Endothelial cell of umbilical vein (primary cell): ENCODE data around the gene GPR31.

GRCh38 chr6:166410339-166411062 lies 27.8 kb upstream of the MPC1 start:
- PRO-cap: no peak
CAGE:
- cytosol, long polyA minus RNA: no peak
- cytosol, long polyA plus RNA: no peak
- long polyA plus RNA: no peak
- nucleus, long polyA minus RNA: no peak
- nucleus, long polyA plus RNA: no peak

DNA sequence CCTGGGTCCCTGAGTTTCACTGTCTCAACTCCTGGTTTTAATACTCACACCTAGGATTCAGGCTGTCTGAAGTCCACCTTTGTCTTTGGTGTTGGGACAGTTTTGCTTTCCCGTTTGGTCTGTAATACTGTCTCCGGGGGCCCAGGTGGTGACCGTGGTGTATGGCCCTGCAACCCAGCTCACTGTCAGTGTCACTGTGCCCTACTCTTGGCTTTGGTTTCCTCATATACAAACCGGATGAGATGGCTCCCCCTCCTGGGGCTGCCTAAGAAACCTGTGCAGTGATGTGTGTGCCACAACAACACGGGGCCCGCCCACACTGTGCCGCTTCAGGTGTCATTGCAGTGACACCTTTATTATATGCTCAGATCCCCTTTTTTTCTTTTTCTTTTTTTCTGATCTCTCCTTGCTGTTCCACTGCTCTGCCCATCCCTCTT lies 74.0 kb downstream of the RAMACL start:
- PRO-cap: no peak
CAGE:
- cytosol, long polyA minus RNA: no peak
- cytosol, long polyA plus RNA: no peak
- long polyA plus RNA: no peak
- nucleus, long polyA minus RNA: no peak
- nucleus, long polyA plus RNA: no peak

DNA sequence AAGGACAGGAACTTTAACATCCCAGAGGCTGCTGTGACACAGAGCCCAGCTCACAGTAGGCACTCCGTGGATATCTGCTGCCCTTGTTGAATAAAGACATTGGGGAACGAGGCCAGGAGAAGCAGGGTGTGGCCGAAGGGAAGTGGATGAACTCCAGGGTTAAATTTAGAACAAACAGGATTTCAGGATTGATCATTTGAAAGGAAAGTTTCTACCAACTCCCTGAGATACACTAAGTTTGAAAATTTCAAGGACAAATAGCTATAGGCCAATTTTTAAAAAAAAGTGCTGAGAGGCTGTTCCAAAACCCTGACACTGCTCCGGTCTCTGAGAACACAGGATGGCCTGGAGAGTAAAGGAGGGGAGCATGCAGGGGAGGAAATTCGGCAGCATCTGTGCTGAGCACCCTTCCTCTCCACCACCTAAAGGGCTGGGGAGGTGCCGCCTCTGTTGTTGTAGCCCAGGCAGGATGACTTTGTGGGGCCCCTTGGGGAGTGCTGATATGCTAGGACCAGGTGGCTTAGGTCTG lies 9.6 kb upstream of the RPS6KA2 start:
- PRO-cap: no peak
CAGE:
- cytosol, long polyA minus RNA: no peak
- cytosol, long polyA plus RNA: no peak
- long polyA plus RNA: no peak
- nucleus, long polyA minus RNA: no peak
- nucleus, long polyA plus RNA: no peak

DNA sequence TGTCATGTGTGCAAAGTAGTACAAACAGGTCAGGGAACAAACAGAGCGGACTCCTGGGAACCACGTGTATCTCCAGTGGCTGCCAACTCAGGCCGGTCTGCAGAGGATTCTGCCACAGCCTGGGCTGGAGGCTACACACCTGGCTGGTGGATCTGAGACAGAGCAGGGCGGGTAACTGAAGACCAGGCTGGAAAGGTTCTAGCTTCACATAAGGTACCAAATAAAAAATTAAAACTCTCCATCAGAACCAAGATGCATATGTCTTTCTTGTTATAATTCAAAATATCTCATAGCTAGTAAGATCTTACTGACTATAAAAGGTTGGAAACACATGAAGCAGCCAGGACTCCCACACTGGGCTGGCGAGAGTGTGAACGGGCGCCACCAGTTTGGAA lies 28.4 kb upstream of the RPS6KA2 start:
- PRO-cap: no peak
CAGE:
- cytosol, long polyA minus RNA: no peak
- cytosol, long polyA plus RNA: no peak
- long polyA plus RNA: no peak
- nucleus, long polyA minus RNA: no peak
- nucleus, long polyA plus RNA: no peak

- PRO-cap: no peak
CAGE:
- cytosol, long polyA minus RNA: no peak
- cytosol, long polyA plus RNA: no peak
- long polyA plus RNA: no peak
- nucleus, long polyA minus RNA: no peak
- nucleus, long polyA plus RNA: no peak
Measured at GRCh38 chr6:166675766-166676312, 48.8 kb upstream of the RPS6KA2 start.

DNA sequence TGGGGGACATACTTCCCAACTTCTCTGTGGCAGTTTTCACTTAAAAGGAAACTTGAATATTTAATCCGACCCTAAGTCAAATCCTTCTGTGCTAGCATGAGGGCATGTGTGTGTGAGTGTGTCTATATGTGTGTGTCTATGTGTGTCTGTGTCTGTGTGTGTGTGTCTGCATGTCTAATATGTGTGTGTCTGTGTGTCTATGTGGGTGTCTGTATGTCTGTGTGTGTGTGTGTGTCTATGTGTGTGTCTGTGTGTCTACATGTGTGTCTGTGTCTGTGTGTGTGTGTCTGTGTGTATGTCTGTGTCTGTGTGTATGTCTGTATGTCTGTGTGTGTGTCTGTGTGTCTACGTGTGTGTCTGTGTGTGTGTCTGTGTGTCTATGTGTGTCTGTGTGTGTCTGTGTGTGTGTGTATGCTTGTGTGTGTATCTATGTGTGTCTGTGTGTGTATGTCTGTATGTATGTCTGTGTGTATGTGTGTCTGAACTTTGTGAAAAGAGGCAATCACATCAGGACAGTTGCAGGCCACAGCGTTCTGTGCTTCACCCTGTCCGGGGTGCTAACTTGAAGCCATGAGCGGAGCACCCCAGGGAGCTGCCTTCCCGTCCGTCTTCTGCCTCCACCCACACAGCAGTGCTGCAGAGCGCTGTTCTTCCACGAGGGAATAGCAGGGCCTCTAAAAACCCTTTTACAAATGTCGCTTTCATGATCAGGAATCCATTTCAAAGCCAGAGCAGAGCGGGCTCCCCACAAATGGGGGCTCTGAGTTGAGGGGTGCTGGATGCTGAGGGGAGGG lies 131.7 kb downstream of the RNASET2 start:
- PRO-cap: no peak
CAGE:
- cytosol, long polyA minus RNA: no peak
- cytosol, long polyA plus RNA: no peak
- long polyA plus RNA: no peak
- nucleus, long polyA minus RNA: no peak
- nucleus, long polyA plus RNA: no peak

DNA sequence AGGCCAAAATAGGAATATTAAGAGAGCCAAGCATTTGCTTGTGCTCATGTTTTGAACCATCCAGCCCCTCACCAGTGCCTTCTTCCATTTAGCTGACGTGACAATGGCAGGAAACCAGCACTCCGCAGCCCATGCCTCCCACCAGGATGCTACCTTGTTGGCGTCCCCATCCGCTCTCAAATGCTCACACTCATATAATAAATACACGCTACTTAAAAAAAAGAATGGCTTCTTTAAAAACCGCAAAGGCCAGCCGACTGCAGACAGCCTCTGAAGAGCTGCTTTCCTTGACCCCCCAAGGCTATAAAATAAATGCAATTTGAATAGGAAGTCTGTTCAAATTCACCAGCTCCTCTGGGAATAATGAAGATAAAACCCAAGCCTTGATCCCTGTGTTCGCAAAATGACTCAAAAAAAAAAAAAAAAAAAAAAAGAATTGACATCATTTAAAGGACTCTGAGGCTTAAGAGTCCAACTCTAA lies 29.0 kb downstream of the RNASET2 start:
- PRO-cap: no peak
CAGE:
- cytosol, long polyA minus RNA: no peak
- cytosol, long polyA plus RNA: no peak
- long polyA plus RNA: no peak
- nucleus, long polyA minus RNA: no peak
- nucleus, long polyA plus RNA: no peak

DNA sequence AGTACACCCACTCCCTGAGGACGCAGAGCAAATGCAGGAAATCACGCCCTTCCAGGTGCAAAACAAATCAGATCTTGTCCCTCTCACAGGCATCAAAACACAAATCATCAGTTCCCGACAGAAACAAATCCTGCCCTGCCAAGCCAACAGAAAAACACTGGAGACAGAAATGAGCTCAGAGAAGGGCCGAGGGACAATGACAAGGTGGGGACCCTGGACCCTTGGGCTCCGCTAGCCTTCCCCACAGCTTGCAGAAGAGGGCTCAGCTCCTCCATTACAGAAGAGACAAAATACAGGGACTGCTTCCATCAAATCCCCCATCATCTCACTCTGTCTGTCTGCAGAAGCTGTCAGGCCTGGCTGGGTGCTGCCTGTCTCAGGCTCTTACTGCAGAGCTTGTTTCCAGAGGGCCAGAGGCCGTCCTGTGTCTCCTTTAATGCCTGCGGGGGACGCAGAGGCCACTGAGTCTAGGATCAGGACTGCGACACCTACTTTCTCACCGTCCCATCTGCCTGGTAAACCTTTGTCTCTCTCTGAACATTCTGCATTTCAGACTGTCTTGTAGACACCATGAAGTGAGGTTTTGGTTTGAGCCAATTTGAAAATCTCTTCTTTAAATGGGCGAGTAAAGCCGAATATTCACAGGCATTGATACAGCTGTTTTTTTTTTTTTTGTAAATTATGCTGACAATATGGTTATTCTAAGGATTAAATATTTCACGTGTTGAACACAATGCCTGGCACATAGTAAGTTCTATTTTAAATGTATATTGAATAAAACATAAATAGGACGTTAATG lies 28.4 kb downstream of the RNASET2 start:
- PRO-cap: no peak
CAGE:
- cytosol, long polyA minus RNA: no peak
- cytosol, long polyA plus RNA: no peak
- long polyA plus RNA: no peak
- nucleus, long polyA minus RNA: no peak
- nucleus, long polyA plus RNA: no peak

- PRO-cap: no peak
CAGE:
- cytosol, long polyA minus RNA: no peak
- cytosol, long polyA plus RNA: no peak
- long polyA plus RNA: no peak
- nucleus, long polyA minus RNA: no peak
- nucleus, long polyA plus RNA: no peak
Measured at GRCh38 chr6:166994892-166995641, 4.1 kb upstream of the CEP43 start.

DNA sequence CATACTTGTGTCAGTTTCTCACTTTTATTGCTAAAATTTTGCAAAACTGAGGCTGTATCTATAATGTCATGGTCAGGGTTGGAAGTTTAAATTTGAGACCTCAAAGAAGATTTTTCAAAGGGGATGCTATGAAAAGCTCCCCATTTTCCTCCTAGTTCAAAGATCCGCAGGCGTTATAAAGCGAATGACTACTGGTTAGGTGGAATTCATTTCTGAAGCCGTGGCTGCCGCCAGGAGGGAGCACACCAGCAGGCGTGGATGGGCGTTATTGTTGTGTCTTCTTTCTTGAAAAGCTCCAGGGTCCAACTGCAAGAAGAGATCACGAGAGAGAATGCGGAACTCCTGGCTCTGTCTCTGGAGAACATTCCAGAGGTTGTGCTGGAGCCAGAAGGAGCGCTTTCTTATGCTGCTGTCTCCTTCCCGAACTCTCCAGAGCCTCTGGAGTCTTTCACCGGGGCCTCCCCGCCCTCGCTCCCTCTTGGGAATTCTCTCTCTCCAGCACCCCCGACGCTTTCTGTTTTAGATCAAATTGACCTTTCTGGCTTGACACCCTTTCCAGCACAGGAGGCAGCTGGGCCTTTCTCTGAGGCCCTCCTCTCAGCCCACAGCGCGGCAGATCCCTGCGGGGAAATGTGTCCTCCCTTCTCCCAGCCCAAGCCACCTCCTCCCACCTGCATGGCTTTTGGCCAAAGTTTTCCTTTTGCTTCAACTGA lies 6.9 kb upstream of the CCR6 start:
- PRO-cap: no peak
CAGE:
- cytosol, long polyA minus RNA: no peak
- cytosol, long polyA plus RNA: no peak
- long polyA plus RNA: no peak
- nucleus, long polyA minus RNA: no peak
- nucleus, long polyA plus RNA: no peak

DNA sequence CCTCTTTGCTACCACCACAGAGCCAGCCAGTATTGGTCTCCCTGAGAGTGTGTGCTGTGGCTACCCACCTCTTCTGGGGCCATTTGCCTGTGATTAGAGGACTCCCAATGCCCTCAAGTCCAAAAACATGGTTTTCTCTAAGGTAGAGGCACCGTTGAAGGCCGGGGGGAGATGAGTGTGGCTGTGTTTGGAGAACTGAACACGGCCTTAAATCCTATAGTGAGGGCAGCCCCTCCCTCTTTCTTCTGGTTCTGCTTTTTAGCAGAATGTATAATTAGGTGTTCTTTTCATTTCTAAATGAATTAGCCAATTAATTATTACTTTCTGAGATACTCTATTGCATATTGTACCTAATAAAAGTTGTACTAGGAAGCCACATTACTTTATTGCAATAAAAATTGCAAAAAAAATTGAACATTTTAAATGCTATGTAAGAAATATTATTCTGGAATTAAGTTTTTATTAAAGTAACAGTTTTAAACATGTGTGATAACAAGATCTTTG lies 2.6 kb downstream of the CCR6 start:
- PRO-cap: no peak
CAGE:
- cytosol, long polyA minus RNA: no peak
- cytosol, long polyA plus RNA: no peak
- long polyA plus RNA: no peak
- nucleus, long polyA minus RNA: no peak
- nucleus, long polyA plus RNA: no peak

- PRO-cap: no peak
CAGE:
- cytosol, long polyA minus RNA: no peak
- cytosol, long polyA plus RNA: no peak
- long polyA plus RNA: no peak
- nucleus, long polyA minus RNA: no peak
- nucleus, long polyA plus RNA: no peak
Measured at GRCh38 chr6:167157912-167158248, at the start of gene GPR31. Gene GPR31, minus strand, starts transcription at chr6:167157980.

DNA sequence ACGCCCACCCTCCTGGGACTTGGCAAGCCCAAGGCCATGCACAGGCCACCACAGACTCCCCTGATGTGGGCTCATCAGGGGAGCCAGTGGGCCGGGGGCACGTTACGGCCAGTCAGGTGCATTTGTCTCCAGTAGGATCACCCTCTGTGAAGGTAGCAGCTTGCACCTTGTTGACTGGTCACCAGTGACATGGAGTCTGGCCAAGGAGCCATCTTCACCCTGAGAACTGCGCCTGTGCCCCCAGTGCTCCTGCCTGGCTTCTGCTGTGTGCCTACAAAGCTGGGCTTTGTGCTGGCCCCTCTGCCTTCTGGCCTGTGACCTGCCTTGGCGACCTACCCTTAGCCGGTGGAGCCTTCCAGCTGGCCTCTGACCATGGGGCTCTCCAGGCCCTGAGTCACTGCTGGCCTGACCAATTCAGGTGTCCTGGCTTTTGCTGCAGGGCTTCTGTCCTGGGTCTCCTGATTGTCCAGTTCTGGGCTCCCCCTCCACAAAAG lies 14.1 kb upstream of the UNC93A start:
- PRO-cap: no peak
CAGE:
- cytosol, long polyA minus RNA: no peak
- cytosol, long polyA plus RNA: no peak
- long polyA plus RNA: no peak
- nucleus, long polyA minus RNA: no peak
- nucleus, long polyA plus RNA: no peak

GRCh38 chr6:167667927-167669140 lies 158.4 kb upstream of the AFDN start:
- PRO-cap: no peak
CAGE:
- cytosol, long polyA minus RNA: no peak
- cytosol, long polyA plus RNA: no peak
- long polyA plus RNA: no peak
- nucleus, long polyA minus RNA: no peak
- nucleus, long polyA plus RNA: no peak

DNA sequence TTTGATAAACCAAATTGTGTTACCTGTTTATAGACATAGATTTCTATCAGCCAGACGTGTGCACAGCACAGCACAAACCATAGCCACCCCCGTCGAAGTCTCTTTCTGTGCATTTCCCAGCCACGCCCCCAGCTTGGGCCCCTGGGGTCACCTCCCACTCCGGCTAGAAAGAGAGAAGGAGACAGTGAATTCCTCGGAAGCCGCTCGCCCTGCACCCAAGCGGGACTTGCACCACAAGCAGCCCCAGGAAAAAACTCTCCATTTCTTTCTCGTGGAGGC lies 148.7 kb upstream of the AFDN start:
- PRO-cap: no peak
CAGE:
- cytosol, long polyA minus RNA: no peak
- cytosol, long polyA plus RNA: no peak
- long polyA plus RNA: no peak
- nucleus, long polyA minus RNA: start-site peak on the plus strand centred at position 167 of the sequence, 24 bp wide, 7 reads
- nucleus, long polyA plus RNA: no peak

GRCh38 chr6:167762239-167762753 lies 64.4 kb upstream of the AFDN start:
- PRO-cap: no peak
CAGE:
- cytosol, long polyA minus RNA: no peak
- cytosol, long polyA plus RNA: no peak
- long polyA plus RNA: no peak
- nucleus, long polyA minus RNA: no peak
- nucleus, long polyA plus RNA: no peak

DNA sequence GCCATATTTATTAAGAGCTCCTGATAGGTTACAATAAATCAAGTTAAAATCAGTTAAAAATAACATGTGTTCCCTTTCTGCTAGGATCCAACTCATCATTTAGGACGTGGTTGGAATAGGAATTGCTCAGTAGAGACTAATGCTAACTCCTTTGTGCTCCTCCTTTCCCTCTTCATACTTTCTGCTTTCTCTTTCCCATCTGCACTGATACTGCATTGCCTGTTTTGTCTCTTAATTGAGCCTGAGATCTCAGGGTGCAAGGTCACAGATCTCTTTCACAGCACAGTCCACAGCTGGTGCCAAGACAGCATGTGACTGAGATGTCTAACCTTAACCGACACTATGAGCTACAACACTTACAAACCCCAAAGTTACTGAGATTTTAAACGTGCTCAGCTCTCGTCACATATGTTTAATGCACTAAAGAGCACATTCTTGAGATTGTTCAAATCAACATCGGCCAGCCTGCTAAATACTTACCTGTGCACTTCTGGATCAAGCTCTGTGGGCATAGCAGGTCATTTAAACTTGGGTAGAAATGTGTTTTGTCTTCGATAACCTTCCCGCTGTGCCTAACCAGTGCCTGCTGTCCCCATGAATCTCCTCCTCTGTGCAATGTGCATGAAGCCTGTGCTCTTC lies 39.8 kb upstream of the AFDN start:
- PRO-cap: no peak
CAGE:
- cytosol, long polyA minus RNA: no peak
- cytosol, long polyA plus RNA: no peak
- long polyA plus RNA: no peak
- nucleus, long polyA minus RNA: no peak
- nucleus, long polyA plus RNA: no peak

- PRO-cap: no peak
CAGE:
- cytosol, long polyA minus RNA: no peak
- cytosol, long polyA plus RNA: no peak
- long polyA plus RNA: no peak
- nucleus, long polyA minus RNA: no peak
- nucleus, long polyA plus RNA: no peak
Measured at GRCh38 chr6:167857953-167859162, 31.6 kb downstream of the AFDN start.

- PRO-cap: no peak
CAGE:
- cytosol, long polyA minus RNA: start-site peak on the plus strand at chr6:167971356-167971524, 30 reads; start-site peak on the plus strand at chr6:167971710-167971793, 16 reads
- cytosol, long polyA plus RNA: no peak
- long polyA plus RNA: no peak
- nucleus, long polyA minus RNA: no peak
- nucleus, long polyA plus RNA: start-site peak on the plus strand at chr6:167971357-167971975, 2,010 and 1,759 reads in 2 replicates
Measured at GRCh38 chr6:167971252-167971811, 26.1 kb upstream of the KIF25 start.

DNA sequence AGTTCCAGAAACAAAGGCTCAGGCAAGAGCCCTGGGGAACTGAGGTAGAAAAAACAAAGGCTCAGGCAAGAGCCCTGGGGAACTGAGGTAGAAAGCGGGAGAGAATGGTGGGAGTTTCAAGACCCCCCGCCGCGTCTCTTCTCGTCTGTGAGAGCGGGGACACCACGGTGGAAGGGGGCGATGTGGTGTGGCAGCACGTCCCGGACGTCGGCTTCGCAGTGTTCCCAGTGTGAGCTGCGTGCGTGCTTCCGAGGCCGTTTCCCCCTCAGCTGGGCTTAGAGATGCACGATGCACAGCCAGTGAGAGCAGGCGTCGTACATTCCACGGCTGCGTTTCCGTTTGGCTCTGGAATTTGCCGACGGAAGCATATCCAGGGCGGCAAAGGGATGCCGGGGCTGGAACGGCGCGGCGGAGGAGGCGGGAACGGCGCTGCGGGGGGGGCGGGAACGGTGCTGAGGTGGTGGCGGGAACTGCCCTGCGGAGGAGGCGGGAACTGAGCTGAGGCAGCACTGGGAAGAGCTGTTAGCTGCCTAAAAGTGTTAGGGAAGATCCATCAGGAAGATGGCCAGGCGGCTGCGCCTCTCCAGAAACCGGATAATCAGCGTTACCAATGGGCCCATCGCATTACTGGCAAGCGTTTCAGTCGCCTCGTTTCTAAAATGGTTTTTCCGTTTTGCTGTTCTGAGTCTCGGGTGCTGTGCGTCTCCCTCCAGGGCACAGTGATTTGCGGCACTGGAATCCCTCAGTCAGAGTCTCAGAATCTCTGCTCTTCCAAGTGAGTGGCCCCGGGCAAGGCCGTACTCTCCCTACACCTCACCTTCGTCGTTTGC lies 37.8 kb downstream of the KIF25 start:
- PRO-cap: bidirectional peak, plus-strand start at position 381 of the sequence, minus-strand start at position 220 of the sequence
CAGE:
- cytosol, long polyA minus RNA: no peak
- cytosol, long polyA plus RNA: no peak
- long polyA plus RNA: no peak
- nucleus, long polyA minus RNA: no peak
- nucleus, long polyA plus RNA: no peak